Mammary microvascular endothelial cell (primary cell): ENCODE data around the genes PPP2R2B, C5orf46 and MARCOL.

- RAMPAGE, long total RNA: no peak
Observed at GRCh38 chr5:145542895-145543374, 292.2 kb downstream of the PRELID2 start.

- RAMPAGE, long total RNA: no peak
Observed at GRCh38 chr5:145728014-145728756, 107.0 kb downstream of the PRELID2 start.

- RAMPAGE, long total RNA: no peak
Observed at GRCh38 chr5:145856020-145857003, 16.5 kb downstream of the GRXCR2 start.

DNA sequence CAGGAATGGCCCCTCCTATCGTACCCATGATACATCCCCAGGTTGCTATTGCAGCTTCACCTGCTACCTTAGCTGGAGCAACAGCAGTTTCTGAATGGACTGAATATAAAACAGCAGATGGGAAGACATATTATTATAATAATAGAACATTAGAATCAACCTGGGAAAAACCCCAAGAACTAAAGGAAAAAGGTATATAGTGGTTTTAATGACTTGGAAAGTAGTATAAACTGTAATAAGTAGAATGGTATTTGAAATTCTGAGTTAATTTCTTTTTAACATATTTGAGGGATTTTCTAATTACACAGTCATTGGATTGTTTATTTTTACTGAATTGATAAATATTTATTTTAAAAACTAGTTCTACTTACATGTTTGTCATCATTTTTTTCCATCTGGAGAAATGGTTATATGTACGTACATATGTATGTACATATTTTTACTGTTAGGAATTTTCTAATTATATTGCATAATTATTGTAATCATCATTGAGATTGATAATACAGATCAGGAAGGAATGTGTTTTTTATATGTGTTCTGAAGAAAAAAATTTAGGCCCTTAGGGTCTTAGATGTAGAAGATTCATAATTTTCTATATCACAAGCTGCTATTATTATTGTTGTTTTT is 22.5 kb downstream of the TCERG1 start:
- RAMPAGE, long total RNA: no peak

DNA sequence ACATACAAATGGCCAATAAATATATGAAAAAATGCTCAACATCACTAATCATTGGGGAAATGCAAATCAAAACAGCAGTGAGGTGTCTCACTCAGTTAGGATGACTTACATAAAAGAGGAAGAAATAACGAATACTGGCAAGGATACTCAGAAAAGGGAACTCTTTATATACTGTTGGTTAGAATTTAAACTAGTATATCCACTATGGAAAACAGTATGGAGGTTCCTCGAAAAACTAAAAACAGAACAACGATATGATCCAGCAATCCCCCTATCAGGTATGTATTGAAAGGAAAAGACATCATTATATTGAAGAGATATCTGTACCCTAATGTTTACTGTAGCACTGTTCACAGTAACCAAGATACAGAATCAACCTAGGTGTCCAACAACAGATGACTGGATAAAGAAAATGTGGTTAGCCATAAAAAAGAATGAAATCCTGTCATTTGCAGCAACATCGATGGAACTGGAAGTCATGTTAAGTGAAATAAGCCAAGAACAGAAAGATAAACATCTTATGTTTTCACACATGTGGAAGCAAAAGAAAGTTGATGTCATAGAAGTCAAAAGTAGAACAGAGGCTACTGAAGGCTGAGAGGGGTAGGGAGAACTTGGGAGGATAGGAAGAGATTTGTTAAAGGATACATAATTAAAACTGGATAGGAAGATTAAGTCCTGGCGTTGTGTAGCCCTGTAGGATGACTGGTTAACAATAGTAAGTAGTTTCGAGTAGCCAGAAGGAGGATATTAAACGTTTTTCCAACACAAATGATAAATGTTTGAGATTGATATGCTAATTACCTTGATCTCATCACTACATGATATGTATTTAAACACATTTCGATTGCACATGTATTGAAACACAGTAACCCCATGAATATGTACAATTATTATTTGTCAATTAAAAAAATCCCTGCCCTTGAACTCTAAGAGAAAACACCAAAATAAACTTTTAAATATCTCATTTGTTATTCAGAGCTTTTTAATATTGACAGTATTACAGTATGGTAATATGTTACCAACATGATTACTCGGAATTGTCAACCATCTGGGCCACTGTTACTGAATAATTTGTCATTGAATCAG is 27.2 kb downstream of the GPR151 start:
- RAMPAGE, long total RNA: no peak

- RAMPAGE, long total RNA: no peak
Observed at GRCh38 chr5:146878026-146879152, at the start of gene PPP2R2B. TSS of gene PPP2R2B (minus strand) at chr5:146878757.

DNA sequence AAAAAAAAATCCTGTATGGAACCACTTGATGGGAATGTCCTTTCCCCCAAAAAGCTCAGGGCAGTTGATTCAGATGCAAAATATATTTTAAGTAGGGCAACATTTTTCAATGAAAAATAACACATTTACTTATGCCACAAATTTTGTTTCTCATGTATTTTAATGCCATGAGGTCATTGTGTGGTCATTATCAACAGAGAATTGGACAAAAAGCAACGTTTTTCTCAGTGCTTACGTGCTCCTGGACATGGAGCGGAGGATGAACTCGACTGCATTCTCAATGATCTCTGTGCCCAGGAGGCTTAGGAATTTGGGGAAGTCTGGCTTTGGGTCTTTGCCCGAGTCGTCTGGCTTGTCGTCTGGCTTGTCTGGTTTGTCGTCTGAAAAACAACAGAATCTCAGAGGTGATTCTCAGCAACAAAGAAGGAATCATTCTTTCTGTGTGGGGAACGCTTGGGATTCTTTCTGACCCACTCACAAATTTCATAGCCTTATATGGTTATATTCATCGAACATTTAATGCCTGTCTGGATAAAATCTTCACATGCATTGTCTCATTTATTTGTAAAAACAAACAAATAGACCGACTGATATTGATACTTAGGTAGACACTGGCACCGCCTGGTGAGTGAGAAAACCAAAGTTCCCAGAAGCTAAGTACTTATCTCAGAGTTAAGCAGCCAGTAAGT is 4.8 kb downstream of the C5orf46 start:
- RAMPAGE, long total RNA: no peak

GRCh38 chr5:147906253-147906907 is at the start of gene C5orf46:
TSS of gene C5orf46 (minus strand) at chr5:147906538.
- RAMPAGE, long total RNA: no peak

- RAMPAGE, long total RNA: no peak
Observed at GRCh38 chr5:148089344-148089663, 25.5 kb downstream of the SPINK5 start.

DNA sequence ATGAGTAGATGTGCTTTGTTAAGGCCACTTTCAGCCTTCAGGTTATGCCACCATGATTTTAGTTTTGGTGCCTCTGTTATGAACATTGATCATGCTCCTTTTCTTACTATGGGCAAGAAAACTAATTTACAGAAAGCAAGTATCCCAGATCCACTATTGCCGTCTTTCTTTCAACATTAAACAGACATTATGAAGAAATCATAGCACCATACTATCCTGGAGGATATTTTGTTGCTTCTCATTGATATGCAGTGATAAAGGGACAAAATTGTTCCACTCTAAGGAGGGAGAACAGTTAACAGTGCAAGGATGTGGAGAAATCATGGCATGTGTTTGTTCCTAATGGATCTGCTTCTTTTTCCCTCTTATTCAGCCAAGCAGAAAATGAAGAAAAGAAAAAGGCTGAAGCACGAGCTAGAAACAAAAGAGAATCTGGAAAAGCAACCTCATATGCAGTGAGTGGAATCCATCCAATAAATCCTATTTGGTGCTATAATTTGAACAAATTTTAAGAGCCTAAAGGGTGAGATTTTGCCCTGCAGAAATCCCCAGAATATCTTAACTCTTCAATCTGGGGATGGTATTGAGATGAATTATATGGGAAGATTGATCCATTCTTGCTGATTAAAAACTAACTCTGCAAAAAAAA is 35.2 kb downstream of the SPINK5 start:
- RAMPAGE, long total RNA: no peak

GRCh38 chr5:148100218-148100895 is 36.6 kb downstream of the SPINK5 start:
- RAMPAGE, long total RNA: no peak

DNA sequence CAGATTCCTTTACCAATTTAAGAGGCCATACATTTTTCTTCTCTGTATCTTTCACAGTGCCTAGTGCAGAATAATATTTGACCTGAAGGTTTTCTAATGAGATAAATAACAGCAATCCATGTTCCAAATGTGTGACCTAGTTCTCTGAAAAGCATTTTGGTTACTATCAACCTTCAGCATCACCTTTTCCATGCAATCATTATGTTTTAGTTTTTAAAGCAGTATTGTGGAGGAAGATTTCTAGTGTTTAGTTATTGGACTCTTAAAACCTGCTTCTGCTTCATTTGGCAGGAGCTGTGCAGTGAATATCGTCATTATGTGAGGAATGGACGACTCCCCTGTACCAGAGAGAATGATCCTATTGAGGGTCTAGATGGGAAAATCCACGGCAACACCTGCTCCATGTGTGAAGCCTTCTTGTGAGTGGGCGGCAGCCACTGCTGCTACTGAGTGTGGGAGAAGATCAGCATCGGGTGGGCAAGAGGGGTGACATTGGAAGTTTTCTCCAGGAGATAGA is 47.8 kb downstream of the SPINK5 start:
- RAMPAGE, long total RNA: no peak

GRCh38 chr5:148114310-148114602 is 50.5 kb downstream of the SPINK5 start:
- RAMPAGE, long total RNA: no peak

DNA sequence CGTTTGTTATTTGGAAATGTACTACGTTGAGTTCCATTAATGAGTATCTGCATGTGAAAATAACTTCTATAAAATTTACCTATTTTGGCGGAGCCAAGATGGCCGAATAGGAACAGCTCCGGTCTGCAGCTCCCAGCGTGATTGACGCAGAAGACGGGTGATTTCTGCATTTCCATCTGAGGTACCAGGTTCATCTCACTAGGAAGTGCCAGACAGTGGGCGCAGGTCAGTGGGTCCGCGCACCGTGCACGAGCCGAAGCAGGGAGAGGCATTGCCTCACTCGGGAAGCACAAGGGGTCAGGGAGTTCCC is 7.9 kb upstream of the MARCOL start:
- RAMPAGE, long total RNA: no peak

DNA sequence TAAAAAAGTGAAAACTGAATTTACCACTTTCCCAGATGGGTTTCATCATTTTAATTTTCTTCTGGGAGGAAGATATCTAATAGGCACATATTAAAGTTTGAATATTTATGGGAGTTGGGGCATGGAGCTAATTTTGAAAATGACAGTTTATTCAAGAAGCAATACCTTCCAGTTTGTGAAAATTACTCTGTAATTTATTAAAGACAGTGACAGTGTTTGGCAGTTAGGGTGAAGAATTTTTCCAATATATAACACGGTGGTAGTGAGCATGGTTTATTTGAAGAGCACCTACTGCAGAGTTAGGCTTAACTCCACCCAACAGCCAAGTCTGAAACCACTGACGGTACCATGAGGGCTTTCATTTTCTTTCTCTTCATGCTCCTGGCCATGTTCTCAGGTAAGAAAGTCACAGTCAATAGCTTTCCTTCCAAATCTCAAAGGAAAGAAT is at the start of gene MARCOL:
MARCOL (plus strand) TSS at position 276 of the 448 bp plus-strand sequence.
- RAMPAGE, long total RNA: no peak

GRCh38 chr5:148452765-148453430 is 69.1 kb downstream of the FBXO38 start:
- RAMPAGE, long total RNA: no peak

- RAMPAGE, long total RNA: no peak
Observed at GRCh38 chr5:148805268-148805774, 21.1 kb upstream of the ADRB2 start.

DNA sequence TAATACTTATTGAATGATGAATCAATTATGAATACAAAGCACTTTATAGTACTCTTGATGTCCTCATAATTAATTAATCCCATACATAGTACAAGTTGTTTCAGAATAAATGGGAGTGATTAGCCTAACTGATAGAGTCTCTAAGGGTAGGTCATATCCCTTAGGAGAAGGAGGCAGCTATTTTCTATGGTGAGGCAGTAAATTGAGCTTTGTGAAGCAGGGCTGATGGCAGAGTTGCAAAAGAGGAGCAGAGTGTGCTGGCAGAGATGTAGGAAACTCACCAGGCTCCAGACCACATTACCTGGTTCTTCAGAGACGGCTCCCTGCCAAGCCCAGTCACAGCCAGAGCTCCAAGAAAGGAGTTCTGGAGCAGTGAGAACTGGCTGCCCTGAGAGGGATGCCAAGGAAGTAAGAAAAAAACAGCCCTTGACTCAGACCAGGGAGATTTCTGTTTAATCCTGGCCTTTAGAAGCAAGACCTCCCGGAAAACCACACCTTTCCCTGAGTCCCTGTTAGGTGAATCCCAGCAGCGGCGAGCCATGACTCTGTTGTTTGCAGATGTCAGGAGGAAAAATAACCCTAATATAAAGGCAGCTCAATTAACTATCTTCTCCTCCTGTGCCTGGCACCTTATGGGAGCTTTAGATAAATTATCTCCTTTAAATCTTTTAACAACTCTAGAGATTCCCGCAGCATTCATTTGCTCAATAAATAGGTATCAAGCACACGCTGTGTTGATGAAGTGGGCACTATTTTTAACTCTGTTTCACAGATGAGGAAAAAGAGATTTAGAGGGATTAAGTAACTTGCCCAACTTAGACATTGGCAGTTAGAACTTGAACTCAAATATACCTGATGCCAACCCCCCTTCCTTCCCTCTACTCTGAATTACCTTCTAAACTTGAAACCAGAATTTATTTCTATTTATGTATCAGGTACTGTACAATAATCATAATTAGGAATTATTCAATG is 112.7 kb downstream of the SH3TC2 start:
- RAMPAGE, long total RNA: no peak

DNA sequence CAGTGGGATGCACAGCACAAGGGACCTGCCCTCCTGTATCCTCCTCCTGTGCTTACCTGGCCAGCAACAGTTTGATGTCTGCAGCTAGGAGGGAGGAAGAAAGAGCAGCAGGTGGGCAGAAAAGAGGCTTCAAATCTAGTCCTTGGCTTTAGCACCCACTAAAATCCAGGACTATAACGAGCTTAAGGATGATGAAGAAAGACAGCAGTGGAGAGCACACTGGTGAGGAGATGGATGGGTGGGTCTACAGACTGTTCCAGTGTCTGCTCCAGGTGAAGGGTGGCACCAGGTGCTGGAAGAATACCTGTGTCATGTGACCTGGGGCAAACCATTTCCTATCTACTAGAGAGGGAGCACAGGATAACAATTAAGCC is 100.0 kb downstream of the SH3TC2 start:
- RAMPAGE, long total RNA: no peak

GRCh38 chr5:148972785-148973625 is 89.9 kb downstream of the SH3TC2 start:
- RAMPAGE, long total RNA: no peak